Camera-type eye (tissue), 1 donor: ENCODE measurements around the genes ZNF419, ZNF416, ZSCAN4, ZNF551 and ZNF418.

GRCh38 chr19:57390195-57391039, 763 bp downstream of the ZNF548 start:
- RAMPAGE, long total RNA: no peak

GRCh38 chr19:57487390-57488350, at the start of gene ZNF419:
TSS of gene ZNF419 (plus strand) at chr19:57487750.
- RAMPAGE, long total RNA: no peak

GRCh38 chr19:57493228-57494248, 6.0 kb downstream of the ZNF419 start:
- RAMPAGE, long total RNA: no peak

- RAMPAGE, long total RNA: no peak
Observed at GRCh38 chr19:57577981-57579224, at the start of gene ZNF416. TSS of gene ZNF416 (minus strand) at chr19:57578911.

DNA sequence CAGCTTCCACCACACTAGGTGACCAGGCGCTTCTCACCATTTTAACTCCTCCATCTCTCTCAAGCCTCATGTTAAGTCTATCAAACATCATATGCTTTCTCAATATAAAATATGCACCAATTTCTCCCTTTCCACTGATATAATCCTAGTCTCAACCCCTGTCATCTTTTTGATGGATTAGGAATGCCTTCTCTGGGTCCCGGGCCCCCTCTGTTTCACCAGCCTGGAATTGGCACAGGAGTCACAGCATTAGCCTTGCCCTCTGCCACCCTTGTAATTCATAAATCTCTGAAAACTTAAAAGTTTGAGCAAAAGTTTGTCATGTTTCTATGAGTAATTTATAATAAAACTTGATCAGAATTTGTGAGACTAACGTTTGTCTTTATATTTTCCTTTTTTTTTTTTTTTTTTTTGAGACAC, at the start of gene ZSCAN4:
ZSCAN4 (plus strand) TSS at position 270 of the 420 bp plus-strand sequence.
- RAMPAGE, long total RNA: no peak

- RAMPAGE, long total RNA: no peak
Observed at GRCh38 chr19:57681584-57682728, at the start of gene ZNF551. TSS of gene ZNF551 (plus strand) at chr19:57681977.

- RAMPAGE, long total RNA: no peak
Observed at GRCh38 chr19:57753724-57754731, 7.4 kb downstream of the ZNF776 start.

DNA sequence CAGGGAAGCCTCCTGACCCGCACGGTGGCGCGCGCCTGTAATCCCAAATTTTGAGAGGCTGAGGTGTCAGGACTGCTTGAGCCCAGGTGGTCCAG, 247 bp upstream of the ZNF552 start:
- RAMPAGE, long total RNA: no peak

- RAMPAGE, long total RNA: no peak
Observed at GRCh38 chr19:57867703-57868487, 18.2 kb downstream of the ZNF587 start.

GRCh38 chr19:57934656-57935714, at the start of gene ZNF418:
TSS of gene ZNF418 (minus strand) at chr19:57935402.
- RAMPAGE, long total RNA: no peak

GRCh38 chr19:58009261-58010493, 7.1 kb upstream of the ZNF606 start:
- RAMPAGE, long total RNA: no peak

- RAMPAGE, long total RNA: no peak
Observed at GRCh38 chr19:58227857-58228313, 829 bp upstream of the ZNF544 start.

GRCh38 chr19:58394470-58394870, 986 bp upstream of the RNF225 start:
- RAMPAGE, long total RNA: no peak

GRCh38 chr19:58518623-58519449, 774 bp downstream of the ZBTB45 start:
- RAMPAGE, long total RNA: no peak

- RAMPAGE, long total RNA: no peak
Observed at GRCh38 chr19:58545666-58546193, 1.9 kb downstream of the TRIM28 start.